Lower leg skin (tissue), 2 donors: Measurements from ENCODE around the gene F7.

GRCh38 chr13:112884189-112884765, 84.7 kb upstream of the MCF2L start:
- PRO-cap, result no peak
- RAMPAGE, long total RNA, 2 experiments, result no peak in any of the 2 experiments

DNA sequence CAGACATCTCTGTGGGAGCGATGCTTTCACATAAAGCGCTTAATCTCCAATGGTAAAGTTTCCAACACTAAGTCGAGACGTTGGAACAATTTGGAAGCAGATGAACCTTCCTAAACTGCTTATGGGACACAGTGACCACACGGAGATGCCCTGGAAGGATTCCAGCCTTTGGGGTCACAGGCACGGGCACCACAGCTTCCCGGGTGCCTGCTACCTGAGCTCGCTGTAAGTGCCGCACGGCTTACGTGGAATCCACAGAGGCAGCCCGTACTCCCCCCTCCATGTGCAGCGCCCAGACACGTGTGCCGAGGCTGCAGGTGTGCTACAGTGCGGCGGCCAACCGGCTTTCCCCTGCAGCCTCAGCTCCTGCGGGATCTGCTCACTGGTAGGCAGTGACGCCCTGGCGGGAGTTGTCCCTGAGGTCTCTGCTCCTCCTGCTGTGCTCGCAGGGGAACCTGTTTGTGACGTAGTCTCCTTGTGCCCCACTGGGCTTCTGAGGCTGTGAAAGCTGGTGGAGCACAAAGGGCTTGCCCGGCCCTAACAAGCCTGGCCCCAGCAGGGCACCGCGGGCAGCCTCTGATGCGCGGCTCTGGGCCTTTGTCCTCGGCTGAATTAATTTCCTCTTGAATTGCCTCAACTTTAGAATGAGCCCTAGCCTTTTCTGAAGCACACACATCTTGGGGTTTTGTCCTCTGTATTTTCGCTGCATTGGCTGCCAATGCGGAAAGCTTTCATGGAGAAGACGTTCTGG, 77.6 kb upstream of the MCF2L start:
- PRO-cap, result no peak
- RAMPAGE, long total RNA, 2 experiments, result no peak in any of the 2 experiments

GRCh38 chr13:112893375-112894116, 75.5 kb upstream of the MCF2L start:
- PRO-cap, result no peak
- RAMPAGE, long total RNA, 2 experiments, result no peak in any of the 2 experiments

GRCh38 chr13:113079384-113080128, 26.0 kb upstream of the F7 start:
- PRO-cap, result no peak
- RAMPAGE, long total RNA, 2 experiments, result no peak in any of the 2 experiments

GRCh38 chr13:113098505-113099213, 6.9 kb upstream of the F7 start:
- PRO-cap, result no peak
- RAMPAGE, long total RNA, 2 experiments, result no peak in any of the 2 experiments

- PRO-cap, result no peak
- RAMPAGE, long total RNA, 2 experiments, result no peak in any of the 2 experiments
Measured at GRCh38 chr13:113105544-113105944, at the start of gene F7. Gene F7, plus strand, starts transcription at chr13:113105791.

DNA sequence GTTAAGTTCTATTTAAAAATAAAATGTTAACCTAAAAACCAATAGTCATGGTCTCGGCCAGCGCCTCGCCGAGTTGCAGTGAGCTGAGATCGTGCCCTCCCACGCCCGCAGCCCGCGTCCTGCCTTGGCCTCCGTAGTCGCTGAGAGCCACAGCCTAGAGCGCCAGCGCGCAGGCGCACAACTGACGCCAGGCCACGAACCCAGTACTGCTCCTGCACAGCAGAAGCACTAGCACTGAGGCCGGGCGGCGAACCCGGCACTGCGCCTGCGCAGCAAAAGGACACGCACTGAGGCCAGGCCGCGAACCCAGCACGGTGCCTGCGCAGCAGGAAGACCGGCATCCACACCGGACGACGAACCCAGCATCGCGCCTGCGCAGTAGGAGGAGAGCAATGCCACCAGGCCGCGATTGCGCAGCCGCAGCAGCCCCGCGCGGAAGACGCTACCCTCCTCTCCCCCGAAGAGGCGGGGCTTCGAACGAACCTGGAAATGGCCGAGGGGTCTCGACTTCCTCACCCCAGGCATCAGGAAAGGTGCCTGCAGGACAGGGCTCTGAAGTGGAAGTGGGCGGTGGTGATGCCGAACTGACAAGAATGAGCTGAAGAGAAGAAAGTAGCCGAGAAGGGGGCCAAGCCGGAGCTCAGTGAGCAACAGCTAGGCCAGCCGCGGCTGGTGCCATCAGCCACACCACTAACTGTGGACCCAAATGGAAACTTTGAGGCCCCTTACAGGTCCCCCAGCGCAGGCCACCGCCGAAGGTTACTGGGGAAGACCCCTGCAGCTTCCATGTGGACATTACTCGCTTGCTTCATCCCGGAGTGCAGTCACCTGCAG, 7.5 kb downstream of the F10 start:
- PRO-cap, result no peak
- RAMPAGE, long total RNA, 2 experiments, result no peak in any of the 2 experiments

- PRO-cap, result no peak
- RAMPAGE, long total RNA, 2 experiments, result no peak in any of the 2 experiments
Measured at GRCh38 chr13:113158744-113159217, 333 bp downstream of the PROZ start.

DNA sequence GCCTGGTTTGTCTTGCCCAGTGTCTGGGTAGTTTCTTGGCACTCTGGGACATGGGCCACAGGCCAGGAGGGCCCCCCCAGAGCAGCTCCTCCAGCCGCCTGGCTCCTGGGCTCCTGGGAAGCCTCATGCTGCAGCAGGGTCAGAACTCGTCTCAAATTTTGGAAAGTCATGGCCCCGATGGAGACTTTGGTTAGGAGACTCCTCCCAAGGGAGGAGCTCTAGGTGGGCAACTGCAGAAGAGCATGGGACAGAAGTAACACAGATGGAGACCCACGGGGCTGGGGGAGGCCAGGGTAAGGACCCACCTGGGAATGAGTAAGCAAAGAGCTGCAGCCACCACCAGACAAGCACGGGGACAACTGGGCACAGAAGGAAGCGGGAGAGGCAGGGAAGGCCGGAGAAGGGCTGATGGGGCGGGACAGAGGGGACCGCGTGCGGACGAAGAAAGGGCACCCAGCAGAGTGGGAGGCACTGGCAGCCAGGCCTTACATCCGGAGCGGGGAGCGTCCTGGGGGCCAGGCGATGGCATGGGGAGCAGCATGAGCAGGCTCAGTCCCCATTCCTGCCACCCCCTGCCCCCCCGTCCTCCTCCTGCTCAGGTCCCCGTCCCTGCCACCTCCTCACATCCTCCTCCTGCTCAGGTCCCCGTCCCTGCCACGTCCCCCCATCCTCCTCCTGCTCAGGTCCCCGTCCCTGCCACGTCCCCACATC, 2.9 kb downstream of the PROZ start:
- PRO-cap, result no peak
- RAMPAGE, long total RNA, 2 experiments, result no peak in any of the 2 experiments

DNA sequence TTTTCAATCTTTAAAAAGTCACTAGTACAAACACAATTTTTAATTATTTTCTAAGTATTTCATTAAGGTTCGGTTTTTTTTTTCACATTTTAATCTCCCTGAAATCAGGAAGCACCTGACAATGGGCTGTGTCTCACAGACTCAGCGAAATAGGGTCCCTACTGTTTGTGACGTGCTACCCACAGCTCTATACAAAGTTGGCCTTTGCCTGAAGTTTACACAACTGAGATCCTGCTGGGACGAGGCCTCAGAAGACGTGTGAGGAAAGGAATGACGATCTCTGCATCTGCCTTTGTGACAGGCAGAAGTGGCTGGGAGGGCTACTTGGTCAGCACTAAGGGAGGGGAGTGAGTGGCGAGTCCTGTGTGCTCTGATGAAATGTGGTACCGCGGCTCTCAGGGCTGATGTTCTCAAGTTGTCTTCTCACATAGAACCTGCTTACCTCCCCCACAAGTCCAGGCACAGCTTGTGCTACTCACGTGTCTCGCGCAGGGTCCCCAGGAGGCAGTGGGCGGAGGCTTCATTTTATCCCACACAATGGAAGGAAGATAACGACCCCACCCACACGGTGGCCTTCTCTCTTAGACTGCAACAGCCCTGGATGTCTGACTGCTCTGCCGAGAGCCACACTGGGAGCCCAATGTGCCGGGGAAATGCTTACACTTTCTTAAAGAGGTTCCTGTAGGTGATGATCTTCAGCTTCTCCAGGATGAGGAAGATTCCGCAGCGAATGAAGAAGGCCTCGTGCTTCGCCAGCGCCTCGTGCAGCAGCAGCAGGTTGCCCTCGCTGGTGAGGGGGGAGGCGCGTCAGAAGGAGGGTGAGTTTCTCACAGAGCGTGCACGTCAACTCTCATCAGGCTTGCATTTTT, 21.0 kb downstream of the PROZ start:
- PRO-cap, result no peak
- RAMPAGE, long total RNA, 2 experiments, result no peak in any of the 2 experiments

- PRO-cap, result no peak
- RAMPAGE, long total RNA, 2 experiments, result no peak in any of the 2 experiments
Measured at GRCh38 chr13:113224453-113225530, 15.4 kb downstream of the CUL4A start.

- PRO-cap, result no peak
- RAMPAGE, long total RNA, 2 experiments, result no peak in any of the 2 experiments
Measured at GRCh38 chr13:113239062-113239765, 29.8 kb downstream of the CUL4A start.

- PRO-cap, result no peak
- RAMPAGE, long total RNA, 2 experiments, result no peak in any of the 2 experiments
Measured at GRCh38 chr13:113449723-113450185, 3.5 kb downstream of the ADPRHL1 start.

- PRO-cap, result no peak
- RAMPAGE, long total RNA, 2 experiments, result no peak in any of the 2 experiments
Measured at GRCh38 chr13:113607735-113608110, 23.2 kb downstream of the TFDP1 start.

GRCh38 chr13:113632897-113633387, 25.1 kb downstream of the ATP4B start:
- PRO-cap, result no peak
- RAMPAGE, long total RNA, 2 experiments, result no peak in any of the 2 experiments

DNA sequence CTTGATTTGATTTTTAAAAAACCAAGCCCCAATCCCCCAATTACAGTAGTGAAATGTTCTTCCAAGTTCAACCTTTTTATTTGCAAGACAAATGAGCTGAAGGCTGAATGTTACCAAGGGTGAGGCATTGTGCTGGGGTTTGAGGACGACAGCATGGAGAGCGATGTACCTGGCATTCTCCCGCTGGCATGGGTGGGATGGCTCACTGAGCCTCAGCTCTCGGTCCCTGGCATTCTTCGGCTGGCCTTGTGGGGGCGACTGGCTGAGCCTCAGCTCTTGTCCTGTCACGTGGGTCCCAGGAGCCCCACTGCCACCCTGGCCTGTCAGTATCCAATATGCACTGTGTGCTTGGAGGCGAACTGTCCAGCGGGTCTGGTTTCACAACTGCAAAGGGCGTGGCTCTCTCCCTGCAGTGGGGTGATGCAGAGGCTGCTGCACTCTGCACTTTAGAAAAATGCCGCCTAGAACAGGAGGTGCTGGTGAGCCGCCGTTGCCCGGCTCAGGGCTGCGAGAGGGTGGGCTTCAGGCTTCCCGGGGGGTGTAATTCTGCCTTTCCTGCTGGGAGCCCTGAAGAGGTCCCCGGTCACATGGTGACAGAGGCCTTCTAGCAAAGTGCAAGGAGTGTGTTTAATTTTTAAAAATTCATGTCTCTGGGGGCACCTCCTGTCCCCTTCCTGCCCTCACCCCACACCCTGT, 17.1 kb upstream of the TMEM255B start:
- PRO-cap, result no peak
- RAMPAGE, long total RNA, 2 experiments, result no peak in any of the 2 experiments

DNA sequence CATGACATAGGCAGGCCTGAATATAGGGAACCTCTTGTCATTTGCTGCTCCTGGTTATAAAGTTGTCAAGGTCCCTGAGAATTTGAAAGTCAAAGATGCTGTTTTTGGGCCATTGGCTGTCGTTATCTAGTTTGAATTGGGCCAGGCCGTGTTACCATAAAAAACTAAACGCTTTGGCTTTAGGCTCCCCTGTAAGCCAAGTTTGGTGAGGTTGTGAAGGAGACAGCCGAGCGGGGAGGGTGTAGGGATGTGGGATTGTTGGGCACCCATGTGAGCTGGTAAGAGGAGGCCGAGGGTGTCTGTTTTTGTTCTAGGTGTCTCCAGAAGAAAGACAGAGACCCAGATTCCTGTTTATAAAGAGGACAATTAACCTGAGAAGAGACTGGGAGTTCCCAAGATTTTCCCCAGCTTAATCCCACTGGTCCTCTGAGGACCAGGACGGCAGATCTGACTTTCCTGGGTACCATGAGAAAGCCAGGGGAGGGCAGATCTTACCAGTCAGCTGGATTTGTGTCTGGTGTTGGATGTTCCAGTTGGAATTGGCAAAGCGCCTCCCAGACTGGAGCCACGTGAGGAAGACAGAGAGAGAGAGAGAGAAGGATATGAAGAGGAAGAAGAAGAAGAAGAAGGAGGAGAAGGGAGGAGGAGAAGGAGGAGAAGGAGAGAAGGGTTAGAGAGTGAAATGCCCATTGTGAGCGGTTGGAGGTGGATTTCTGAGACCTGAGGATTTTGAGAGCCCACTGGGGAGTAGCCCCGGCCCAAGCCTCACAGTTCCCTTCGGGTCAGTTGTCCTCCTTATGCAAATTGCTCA, 25.1 kb downstream of the TMEM255B start:
- PRO-cap, result no peak
- RAMPAGE, long total RNA, 2 experiments, result no peak in any of the 2 experiments

GRCh38 chr13:113821436-113821809, 42.5 kb downstream of the GAS6 start:
- PRO-cap, result no peak
- RAMPAGE, long total RNA, 2 experiments, result start-site peak on the minus strand in 1 of 2 experiments, at chr13:113821274-113821728 at its widest, 24 reads per replicate

DNA sequence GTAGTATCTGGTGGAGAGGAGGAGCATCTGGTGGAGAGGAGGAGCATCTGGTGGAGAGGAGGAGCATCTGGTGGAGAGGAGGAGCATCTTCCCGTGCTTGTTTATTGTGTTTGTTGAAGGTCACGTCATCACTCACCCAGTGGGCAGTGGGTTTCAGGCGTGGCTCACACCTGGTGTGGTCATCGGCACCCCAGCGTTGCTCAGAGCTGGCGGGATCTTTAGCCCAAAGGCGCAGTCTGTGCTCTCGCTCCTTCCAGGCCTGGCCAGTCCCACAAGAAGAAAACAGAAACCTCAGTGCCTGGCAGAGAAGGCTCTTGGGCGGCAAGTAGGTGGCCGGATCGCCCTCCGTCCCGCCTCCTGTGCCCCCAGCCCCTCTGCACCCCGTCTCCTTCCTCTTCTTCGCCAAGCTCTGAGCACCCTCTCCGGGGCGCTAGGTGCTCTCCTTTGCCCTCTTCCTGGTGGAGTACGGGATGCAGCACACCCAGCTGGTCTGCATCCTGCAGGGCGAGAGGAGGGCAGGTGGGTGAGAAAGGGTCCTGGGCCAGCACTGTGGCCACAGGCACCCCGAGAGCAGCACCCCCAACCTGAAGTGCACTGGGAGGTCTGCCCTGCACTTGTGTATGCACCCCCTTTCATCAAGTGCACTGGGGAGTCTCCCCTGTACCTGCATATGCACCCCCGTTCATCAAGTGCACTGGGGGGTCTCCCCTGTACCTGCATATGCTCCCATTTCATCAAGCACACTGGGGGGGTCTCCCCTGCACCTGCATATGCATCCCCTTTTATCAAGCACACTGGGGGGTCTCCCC, 17.3 kb downstream of the C13orf46 start:
- PRO-cap, result no peak
- RAMPAGE, long total RNA, 2 experiments, result no peak in any of the 2 experiments

- PRO-cap, result no peak
- RAMPAGE, long total RNA, 2 experiments, result no peak in any of the 2 experiments
Measured at GRCh38 chr13:114012438-114013221, 38.8 kb upstream of the C13orf46 start.